Peripheral blood mononuclear cell (primary cell): ENCODE measurements around a stretch of chr15.

DNA sequence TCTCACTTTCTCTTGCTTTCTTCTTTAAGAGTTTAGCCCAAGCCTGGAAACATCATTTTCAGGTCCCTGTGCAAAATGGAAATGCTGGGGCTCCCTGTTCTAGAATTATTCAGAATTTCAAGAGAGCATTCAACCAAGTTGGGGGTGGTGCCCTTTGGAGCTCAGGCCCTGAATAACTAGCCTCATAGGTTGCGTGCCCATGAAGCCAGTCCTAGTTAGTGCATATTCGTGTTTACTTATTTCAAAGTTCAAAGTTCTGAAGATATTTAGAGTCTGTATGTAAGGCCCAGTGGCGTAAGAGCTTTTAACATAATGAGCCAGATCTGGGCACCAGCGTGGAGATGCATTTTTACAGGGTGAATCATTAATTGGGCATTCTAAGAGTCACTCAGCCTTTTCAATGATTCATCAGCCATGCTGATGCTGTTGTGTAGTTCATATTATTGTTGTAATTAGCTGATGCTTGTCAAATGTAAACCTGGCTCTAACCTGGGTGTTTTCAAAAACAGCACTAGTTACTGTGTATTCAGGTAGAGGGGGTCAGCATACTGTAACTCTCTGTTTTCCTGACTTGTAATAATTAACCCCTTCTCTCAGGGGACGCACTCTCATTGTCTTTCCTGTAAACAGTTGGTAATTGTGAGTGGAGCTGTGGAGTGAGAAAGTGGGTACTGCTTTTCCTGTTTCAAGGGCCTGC, 104.8 kb downstream of the RPLP1 start:
- PRO-cap, 8 experiments, result no peak in any of the 8 experiments

DNA sequence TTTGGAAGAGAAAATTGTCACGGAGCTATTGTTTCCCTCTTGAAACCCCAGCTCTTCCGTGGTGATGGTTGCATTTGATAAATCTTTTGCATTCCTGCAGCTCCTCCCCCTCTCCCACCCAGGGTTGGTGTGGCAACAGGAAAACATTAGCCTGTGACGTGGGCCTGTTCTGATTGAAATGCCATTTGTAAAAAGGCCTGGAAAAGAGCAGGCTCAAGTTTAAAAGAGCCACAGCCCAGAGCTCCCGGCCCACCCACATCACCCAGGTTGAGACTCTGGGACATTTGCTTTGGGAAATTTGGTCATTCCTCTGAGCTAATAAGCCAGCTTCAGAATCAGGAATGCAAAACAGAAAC, 282.5 kb downstream of the RPLP1 start:
- PRO-cap, 8 experiments, result peak in 1 of 8 experiments; most common minus-strand start position 60 of the sequence (in 1)

DNA sequence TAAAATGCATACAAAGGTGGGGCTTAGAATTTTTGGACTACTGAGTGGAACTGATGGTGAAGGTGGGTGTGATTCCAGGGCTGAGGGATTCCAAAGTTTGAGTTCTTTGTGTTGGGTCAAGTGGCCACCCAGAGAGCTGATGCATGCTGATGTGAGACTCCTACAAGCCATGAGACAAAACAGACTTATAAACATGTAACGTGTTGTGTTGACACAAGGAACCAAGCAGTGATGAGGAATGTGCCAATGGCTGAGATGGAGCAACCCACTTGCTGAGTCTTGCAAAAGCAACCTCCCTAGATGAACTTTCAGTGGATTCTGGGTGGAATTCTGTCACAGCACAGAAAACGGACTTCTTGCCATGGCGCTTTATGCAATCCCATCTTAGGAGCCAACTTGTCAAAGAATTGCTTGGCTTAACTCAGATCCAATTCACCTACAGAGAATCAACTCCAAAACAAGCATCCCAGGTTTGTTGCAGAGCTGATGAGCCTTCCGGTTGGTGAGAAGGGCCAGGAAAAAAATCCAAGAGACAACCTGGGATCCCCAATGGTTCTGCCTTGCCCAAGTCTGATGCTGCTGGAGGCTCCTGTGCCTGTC, 288.9 kb downstream of the TLE3 start:
- PRO-cap, 8 experiments, result peak in 1 of 8 experiments; most common minus-strand start position 162 of the sequence (in 1)

- PRO-cap, 8 experiments, result no peak in any of the 8 experiments
Observed at GRCh38 chr15:69853527-69853791, 244.3 kb downstream of the TLE3 start.

DNA sequence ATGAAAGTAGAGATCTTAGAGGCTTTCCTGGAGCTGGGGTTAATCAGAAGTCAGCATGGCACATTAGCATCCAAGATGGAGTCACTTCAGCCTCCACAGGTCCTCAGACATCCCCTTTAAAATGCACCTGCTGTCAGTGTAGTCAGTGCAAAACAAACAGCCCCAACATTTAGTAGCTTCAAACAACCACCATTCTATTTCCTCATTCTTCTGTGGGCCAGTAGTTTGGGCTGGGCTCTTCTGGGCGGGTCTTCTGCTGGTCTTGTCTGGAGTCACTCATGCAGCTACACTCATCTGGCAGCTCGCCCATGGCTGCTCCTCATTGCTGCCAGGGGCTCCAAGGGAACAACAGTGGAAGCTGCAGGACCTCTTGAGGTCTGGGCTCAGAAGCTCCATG, 99.9 kb downstream of the TLE3 start:
- PRO-cap, 8 experiments, result no peak in any of the 8 experiments

GRCh38 chr15:70023225-70023605, 74.5 kb downstream of the TLE3 start:
- PRO-cap, 8 experiments, result peak in 4 of 8 experiments; most common plus-strand start chr15:70023337 (in 4); most common minus-strand start chr15:70023308 (in 1)

GRCh38 chr15:70036554-70037062, 61.1 kb downstream of the TLE3 start:
- PRO-cap, 8 experiments, result no peak in any of the 8 experiments

DNA sequence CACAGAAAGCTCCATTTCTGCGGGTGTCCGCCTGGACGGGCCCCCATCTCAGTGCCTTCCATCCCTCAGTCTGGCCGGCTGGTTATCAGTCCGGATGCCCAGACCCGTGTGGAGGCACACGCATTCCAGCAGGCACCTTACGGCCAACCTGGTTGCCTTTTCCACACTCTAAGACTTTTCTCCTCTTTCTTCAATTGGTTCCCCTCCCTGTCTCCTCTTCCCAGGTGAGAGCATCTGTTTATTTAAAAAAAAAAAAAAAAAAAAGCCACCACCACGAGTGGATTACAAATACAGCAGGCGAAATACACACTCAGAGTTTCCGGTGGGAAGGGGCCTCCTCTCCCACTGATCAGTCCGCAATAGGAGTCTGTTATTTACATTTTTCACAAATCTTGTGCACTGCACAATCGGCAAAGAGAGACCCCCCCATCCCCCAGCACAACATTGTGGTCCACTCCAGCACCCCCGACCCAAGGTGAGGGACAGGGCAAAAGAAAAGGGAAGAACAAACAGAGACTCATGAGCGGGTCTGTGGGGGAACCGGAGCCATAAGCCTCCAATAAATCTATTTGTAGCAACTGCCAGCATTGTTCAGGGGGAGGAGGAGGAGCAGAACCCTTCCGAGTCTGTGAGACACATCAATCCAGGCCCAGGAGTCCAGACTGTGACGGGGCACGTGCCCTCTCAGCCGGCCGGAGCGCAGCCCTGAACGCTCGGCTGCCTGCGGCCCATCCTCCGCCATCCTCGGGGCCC, 48.3 kb downstream of the TLE3 start:
- PRO-cap, 8 experiments, result peak in 6 of 8 experiments; most common minus-strand start position 474 of the sequence (in 5)

- PRO-cap, 8 experiments, result peak in 6 of 8 experiments; most common minus-strand start chr15:70065656 (in 6)
Observed at GRCh38 chr15:70065535-70065898, 32.2 kb downstream of the TLE3 start.

DNA sequence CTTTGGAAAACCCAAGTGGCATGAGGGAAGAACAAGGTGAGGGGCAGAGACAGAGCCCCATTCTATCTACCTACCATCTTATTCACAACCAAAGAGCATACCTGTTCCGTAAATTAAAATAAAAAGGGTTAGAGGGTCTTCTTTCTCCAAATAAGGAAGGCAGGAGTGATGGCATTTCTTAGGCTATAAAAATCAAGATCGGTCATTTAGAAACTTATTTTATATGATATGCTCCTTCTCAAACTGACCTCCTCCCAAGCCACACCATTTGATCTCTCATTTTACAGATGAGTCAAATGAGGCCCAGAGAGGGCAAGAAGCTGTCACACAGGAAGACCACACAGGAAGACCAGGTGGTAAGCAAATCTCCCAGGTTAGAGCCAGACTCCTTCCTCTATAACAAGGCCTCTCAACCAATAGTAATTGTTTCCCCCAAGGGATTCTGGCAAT, 13.9 kb downstream of the TLE3 start:
- PRO-cap, 8 experiments, result peak in 2 of 8 experiments; most common minus-strand start position 272 of the sequence (in 1)

GRCh38 chr15:70089666-70090161, 8.0 kb downstream of the TLE3 start:
- PRO-cap, 8 experiments, result no peak in any of the 8 experiments

- PRO-cap, 8 experiments, result peak in 2 of 8 experiments; most common minus-strand start chr15:70092834 (in 1)
Observed at GRCh38 chr15:70092491-70093075, 5.1 kb downstream of the TLE3 start.

- PRO-cap, 8 experiments, result no peak in any of the 8 experiments
Observed at GRCh38 chr15:70133278-70133673, 35.6 kb upstream of the TLE3 start.

- PRO-cap, 8 experiments, result no peak in any of the 8 experiments
Observed at GRCh38 chr15:70195630-70196502, 98.1 kb upstream of the TLE3 start.

DNA sequence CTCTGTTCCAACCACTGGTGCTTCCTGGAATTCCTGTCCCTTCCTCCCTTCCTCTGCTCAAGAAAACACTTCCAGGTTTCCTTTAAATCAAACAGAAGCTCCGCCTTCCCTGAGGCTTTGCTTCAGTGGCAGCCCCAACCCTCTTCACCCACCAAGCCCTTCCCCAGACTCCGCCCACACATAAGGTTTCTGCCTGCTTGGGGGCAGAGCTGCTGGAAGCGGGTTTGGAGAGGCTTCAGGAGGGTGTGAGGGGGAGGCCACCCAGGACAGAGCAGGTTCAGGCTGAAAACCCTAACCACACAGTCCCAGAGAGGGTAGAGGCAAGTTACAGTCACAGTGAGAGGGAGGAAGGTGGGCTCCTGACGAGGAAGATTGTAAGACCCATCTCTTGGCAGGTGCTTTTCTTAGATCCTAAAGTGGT, 150.9 kb upstream of the TLE3 start:
- PRO-cap, 8 experiments, result no peak in any of the 8 experiments

DNA sequence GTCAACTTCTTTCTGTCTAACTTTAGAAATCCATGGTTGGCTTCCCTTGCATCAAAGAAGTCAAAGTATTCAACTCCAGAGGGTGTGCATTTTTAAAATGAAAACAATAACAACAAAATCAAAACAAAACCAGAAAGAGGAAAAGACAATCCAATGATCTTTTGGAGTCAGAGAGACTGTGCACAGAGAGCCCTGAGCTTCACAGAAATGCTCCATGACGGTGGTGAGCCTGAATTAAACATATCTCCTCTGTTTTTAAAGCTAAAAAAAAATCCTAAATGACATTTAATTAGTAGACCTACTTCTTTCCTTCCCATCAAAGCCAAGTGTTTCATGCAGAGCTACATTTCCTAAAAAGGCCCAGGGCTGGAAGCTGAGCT, 230.7 kb upstream of the TLE3 start:
- PRO-cap, 8 experiments, result no peak in any of the 8 experiments

GRCh38 chr15:70463123-70463582, 300.2 kb downstream of the UACA start:
- PRO-cap, 8 experiments, result peak in 5 of 8 experiments; most common plus-strand start chr15:70463248 (in 5)

DNA sequence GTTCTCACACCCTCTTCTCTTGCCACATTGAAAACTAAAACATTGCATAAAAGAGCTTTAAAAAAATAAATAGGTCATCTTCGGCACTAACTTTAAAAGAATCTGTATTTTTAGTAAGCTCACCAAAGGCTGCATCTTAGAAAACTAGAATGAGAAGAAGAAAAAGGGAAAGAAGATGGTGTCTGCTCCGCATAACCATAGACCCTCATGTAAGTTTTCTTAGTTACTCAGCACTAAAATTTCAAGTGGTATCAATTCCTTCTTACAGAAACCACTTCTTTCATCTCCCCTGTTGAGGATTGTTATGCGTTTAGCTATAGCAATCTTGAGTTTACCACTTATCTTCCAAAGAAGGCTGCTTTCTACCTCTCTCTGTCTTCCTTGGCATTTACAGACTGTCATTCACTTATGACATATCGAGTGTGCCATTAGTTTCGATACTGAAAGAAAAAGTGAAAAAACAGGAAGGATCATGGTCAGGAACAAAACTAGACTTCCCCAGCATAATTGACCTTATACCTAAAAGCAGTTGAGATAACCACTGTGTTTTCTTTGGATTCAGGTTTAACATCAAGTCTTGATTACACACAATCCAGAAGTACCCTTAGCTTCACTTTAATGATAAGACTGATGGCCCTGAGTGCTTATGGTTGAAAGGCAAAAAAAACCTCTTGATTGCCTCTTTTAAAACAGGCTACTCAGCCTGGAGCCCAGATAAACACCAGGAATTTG, 4.7 kb upstream of the UACA start:
- PRO-cap, 8 experiments, result peak in 2 of 8 experiments; most common minus-strand start position 397 of the sequence (in 1)

- PRO-cap, 8 experiments, result no peak in any of the 8 experiments
Observed at GRCh38 chr15:70854228-70854915, 415 bp upstream of the LARP6 start.

DNA sequence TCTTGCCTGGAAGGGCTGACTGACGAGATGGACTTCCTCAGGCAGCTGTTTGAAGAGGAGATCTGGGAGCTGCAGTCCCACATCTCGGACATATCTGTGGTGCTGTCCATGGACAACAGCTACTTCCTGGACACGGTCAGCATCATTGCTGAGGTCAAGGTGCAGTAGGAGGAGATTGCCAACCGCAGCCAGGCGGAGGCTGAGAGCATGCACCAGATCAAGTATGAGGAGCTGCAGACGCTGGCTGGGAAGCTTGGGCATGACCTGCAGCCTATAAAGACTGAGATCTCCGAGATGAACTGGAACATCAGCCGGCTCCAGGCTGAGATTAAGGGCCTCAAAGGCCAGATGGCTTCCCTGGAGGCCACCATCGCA, 5.4 kb upstream of the LARP6 start:
- PRO-cap, 8 experiments, result no peak in any of the 8 experiments